Frontal cortex (tissue), 2 donors: ENCODE data around the genes PRKX, NLGN4X and FAM9A.

DNA sequence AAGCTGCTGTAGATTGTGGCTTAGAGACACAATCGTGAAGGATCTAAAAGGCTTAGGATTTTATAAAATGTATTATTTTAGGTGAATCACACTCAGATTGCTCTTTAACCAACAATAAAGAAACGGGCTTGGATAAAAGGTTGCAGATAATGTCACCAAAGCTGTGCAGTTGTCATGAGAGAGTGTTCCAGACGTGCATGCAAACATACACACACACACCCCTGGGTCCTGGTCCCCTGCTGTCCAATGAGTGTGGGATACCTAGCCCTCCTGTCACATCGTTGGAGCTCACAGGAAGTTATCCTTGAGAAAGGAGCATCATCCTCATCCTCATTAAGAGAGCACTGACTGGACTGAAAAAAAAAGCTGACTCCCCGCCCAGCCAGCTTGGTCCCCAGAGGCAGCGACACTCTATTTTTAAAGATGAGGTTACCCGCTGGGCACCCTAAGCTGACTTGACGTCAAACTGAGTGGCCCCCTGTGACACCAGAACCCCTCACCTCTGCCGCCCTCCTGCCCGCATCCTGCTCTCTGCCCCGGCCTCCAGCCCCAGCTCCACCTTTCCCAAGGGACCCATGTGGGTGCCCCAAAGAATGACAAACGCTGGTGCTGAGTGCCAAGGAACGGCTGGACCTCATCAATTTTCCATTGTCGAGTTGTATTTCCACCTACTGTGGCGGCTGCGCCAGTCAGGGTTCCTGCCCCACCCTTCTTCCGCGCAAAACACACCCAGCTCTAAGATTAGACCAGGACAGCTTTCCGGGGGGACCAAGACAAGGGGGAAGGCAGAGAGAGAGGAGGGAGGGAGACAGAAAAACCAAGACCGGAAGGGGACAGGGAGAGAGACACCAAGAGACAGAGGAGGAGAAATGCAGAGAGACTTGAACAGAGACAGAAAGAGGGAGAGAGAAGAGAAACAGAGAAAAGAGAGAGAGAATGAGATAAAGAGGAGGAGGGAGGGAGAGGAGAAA, 2.2 kb downstream of the PRKX start:
- RAMPAGE, long total RNA = no peak

DNA sequence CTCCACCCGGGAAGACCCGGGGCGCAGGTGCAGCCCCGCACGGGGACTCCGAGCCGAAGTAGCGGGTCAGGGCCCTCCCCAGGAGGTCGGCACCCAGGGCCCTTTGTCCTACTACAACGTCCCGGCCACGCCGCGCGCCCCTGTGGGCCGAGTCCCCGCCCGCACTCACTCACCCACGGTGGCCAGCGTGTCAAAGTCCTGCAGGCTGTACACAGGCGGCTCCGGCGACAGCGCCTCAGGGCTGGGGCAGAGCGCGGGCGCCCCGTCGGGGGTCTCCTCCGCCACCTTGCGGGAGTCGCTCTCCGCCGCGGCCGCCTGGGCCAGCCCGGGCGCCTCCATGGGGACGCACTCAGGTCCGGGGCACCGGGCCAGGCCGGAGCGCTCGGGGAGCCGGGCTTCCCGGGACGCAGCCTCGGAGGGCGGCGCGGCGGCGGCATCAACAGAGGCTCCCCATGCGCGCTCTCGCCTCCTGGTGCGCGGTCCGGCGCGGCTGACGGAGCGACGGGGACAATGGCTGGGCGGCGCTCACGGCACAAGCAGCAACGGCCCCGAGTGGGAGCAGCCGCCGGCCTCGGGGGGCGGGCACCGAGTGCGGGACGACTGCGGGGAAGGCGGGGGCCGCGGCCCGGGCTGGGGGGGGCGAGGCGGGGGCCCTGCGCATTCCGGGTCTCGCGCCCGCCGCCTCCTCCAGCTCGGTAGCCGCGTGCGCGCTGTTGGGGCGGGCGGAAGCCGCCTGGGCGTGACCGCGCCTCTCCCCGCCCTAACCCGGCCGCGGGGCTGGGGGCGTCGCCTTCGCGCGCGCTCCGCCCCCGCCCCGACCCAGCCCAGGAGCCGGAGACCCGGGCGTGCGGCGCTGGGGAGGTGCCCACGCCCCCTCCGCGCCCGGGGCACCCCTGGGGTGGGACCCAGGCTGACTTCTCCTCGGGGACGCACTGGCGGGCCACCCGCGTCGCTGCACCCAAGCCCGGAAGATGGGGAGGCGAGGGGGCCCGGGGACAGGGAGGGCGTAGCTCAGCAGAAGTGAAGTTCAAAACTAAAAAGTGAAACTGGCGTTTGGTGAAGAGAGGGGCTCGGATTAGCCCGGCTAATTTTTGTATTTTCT, at the start of gene PRKX:
Gene PRKX (minus strand): TSS at position 735 of the 1,102 bp plus-strand sequence.
- RAMPAGE, long total RNA = no peak

- RAMPAGE, long total RNA = no peak
Measured at GRCh38 chrX:3807900-3808210, 94.4 kb upstream of the PRKX start.

- RAMPAGE, long total RNA = no peak
Measured at GRCh38 chrX:5052064-5052465, 1176.6 kb downstream of the NLGN4X start.

- RAMPAGE, long total RNA = no peak
Measured at GRCh38 chrX:5810005-5810280, 418.7 kb downstream of the NLGN4X start.

DNA sequence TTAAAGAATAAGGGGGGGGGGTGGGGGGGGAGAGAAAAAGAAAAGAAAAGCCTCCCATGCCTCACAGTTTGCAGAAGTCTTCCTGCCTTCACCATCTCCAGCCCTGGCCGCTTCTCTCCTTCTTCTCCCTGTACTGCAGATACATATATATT, 843 bp downstream of the NLGN4X start:
- RAMPAGE, long total RNA = no peak

GRCh38 chrX:6228591-6229381, at the start of gene NLGN4X:
Gene NLGN4X (minus strand): TSS chrX:6228867.
- RAMPAGE, long total RNA = no peak

- RAMPAGE, long total RNA = no peak
Measured at GRCh38 chrX:6898382-6898956, 249.0 kb upstream of the STS start.

- RAMPAGE, long total RNA = no peak
Measured at GRCh38 chrX:7083976-7084605, 63.4 kb upstream of the STS start.

GRCh38 chrX:7892154-7892367, 35.2 kb downstream of the PNPLA4 start:
- RAMPAGE, long total RNA = no peak

- RAMPAGE, long total RNA = no peak
Measured at GRCh38 chrX:8801258-8801704, at the start of gene FAM9A. Gene FAM9A (minus strand): TSS chrX:8801383.

- RAMPAGE, long total RNA = no peak
Measured at GRCh38 chrX:8988327-8989059, 45.4 kb downstream of the FAM9B start.

GRCh38 chrX:9352239-9352751, 112.6 kb upstream of the TBL1X start:
- RAMPAGE, long total RNA = no peak

- RAMPAGE, long total RNA = no peak
Measured at GRCh38 chrX:9786795-9787375, 656 bp downstream of the SHROOM2 start.

DNA sequence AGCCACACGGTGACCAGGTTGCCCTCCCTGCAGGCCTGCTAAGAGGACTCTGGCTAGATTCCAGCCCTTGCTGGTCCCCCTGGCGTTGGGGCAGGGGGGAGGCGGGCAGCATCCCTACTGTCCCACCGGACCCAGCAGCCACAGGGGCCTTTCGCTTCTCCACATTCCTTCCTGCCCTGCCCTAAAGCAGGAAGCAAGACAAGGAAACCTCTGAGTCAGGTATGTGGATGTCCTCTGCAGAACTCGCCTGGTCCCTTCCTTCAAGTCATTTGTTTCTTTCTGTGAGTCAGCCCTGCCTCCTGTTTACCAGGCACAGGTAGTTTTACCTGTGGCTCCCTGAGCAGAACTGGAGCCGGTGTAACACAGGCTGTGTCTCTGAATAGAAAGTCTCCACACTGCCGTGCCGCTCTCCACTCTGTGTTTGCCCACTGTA, 60.2 kb upstream of the CLDN34 start:
- RAMPAGE, long total RNA = no peak

GRCh38 chrX:9927951-9928499, 39.1 kb upstream of the CLDN34 start:
- RAMPAGE, long total RNA = no peak

- RAMPAGE, long total RNA = no peak
Measured at GRCh38 chrX:10062182-10062744, 94.5 kb upstream of the CLCN4 start.

DNA sequence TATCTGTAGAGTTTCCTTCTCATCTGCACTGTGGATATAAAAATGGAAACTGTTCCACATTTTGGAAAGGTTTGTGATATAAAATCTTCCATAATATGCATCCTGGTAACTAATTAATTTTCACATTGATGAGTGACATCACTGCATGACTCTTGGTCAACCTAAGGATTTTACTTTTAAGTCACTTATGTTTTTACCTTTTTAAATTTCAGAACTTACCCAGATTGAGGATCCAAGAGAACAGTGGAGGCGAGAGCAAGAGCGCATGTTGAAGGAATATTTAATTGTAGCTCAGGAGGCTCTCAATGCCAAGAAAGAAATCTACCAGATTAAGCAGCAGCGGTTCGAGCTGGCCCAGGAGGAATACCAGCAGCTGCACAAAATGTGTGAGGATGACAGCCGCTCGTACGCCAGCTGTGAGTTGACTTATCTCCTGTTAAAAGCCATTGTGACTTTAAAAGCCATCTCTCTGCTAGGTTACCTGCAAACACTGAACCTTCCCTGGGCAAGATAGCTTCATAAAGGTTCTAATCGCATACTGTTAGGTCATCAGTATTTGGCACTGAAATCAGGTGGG, 89.6 kb upstream of the CLCN4 start:
- RAMPAGE, long total RNA = no peak

DNA sequence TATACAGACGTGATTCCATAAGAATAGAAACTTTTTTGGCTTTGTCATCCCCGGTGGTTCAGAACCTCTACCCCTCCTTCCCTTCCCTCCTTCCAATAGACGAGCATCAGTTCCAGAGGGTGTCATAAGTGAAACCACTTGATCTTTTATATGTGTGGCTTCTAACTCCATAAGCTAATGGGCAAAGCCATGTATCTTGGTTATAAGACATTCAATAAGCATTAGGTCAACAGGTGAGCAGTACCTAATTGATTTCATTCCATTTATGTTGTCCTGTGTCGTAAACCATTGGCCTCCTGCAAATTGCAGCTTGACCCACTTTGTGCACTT, 58.0 kb upstream of the CLCN4 start:
- RAMPAGE, long total RNA = no peak

DNA sequence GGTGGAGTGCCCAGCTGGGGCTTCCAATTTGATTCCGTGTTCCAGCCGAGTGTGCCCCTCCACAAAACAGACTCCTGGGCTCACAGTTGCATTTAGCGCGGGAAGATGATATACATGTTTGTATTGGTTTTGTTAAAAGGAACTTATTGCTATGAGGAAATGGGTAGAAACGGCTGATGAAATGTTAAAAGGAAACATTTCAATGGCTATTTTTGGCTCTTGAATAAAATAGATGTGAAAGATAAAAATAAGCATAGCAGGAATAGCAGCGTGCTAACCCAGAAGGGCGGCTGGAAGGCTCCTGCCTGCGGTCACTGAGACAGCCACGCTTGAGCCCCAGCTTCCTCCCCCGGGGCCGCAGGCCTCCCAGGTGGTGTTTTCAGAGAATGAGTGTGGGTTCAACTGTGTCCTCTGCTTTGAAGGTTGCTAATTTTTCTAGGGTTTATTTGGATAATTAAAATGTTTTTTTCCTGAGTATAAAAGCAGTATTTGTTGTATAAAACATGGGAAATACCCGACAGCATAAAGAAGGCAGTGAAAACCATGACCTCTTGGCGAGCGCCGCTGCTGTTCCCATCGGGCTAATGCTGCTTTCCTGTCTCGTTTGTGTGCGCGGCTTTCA, 34.9 kb upstream of the CLCN4 start:
- RAMPAGE, long total RNA = no peak